Aorta (tissue), 1 donor: ENCODE results near the gene DCLRE1C.

DNA sequence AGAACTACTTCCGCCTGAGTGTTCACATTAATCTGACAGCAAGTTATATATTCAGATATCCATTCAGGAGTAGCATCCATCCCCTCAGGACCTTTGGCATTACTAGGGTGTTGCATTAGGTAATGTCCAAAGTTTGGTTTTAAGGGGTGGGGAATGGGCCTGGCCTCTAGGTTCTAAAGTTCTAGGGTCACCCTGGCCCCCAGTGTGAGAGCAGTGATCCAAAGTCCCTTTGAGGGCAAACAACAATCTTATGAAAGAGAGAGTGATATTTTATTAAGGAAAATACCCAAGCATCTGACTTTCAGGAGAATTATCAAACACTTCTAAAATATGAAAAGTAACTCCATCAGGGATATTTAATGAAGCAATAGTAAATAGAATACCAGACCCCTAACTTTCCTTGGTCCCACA is 12.3 kb downstream of the MCM10 start:
- PRO-cap: no peak

DNA sequence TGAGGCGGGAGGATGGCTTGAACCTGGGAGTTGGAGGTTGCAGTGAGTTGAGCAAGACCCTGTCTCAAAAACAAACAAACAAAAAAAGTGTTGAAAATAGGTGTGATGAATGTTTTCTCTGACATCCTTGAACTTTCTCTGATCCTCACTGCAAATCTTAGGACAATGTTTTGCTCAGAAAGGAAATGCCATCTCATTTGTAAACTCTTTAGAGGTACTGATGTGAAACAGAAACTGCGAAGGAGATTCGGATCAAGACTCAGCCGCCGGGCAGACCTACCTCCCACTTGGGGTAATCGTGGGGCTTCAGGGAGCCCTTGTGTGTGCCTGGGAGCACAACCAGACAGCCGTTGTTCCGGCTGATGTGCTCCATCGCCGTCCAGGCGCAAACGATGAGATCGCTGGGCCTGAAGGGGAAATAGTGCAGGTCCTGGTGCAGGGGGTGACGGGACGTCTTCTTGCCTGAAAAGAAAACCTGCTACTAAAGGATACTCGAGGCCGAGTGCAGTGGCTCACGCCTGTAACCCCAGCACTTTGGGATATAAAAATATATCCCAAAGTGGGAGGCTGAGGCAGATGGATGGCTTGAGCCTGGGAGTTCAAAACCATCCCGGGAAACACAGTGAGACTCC is 11.7 kb downstream of the PHYH start:
- PRO-cap: no peak

DNA sequence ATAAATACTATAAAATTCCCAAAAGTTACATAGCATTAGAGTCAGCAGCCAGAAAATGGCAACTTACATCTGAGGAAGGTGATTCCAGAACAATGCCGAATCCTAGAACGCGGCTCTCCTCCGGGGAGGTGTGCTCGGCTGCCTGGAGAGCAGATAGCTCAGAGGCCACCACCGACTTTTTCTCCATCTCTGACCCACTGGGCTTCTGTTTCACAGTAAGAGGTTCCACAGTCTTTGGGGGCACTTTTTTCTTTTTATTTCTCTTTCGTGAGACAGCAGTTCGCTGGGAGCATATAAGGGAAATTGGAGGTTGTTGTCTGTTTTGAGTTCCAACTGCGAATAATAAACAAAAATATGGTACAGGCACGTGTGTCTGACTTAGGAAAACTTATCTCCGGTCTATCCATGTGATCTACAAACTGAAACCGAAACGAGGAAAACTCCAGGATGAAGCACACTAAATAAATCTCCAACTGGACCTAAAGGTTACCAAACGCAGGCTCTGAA is 36.2 kb downstream of the BEND7 start:
- PRO-cap: no peak

DNA sequence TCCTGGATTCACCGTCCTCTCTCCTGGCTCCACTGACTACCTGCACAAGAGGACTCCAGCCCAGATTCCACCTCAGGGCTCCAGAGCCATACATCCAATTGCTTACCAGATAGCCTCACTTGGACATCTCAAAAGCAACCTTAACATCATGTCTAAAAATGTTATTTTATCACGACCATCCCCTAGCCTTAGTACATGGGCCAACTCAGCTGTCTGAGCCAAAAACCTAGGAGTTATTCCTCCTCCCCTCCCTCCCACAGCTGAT is 15.6 kb downstream of the BEND7 start:
- PRO-cap: no peak

DNA sequence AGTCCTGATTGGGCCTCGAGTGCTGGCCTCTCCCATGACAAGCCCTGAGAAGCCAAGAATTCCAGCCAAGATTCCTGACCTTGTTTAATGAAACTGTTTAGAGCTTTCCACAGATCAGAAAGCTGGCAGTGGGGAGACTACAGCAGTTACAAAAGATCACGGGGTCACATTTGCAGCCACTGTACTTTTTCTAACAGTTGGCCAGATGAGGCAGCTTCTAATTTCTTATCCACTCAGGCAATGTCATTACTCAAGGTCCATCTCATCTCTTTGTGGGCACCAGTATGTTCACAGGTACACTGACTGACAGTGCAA is 250.6 kb downstream of the PRPF18 start:
- PRO-cap: no peak

DNA sequence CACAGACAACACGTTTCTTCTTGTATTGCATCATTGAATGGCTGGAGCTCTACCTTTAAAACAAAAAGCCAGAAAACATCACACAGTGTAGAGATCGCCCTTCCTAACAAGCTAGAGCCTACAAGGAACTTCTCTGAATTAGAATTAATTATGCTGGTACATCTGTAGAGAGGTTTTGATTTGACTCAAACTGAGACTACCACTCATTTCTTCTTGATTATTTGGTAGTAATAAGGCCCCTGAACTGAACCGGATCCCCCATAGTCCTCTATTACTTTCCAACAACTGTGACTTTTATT is 300.2 kb downstream of the PRPF18 start:
- PRO-cap: no peak

DNA sequence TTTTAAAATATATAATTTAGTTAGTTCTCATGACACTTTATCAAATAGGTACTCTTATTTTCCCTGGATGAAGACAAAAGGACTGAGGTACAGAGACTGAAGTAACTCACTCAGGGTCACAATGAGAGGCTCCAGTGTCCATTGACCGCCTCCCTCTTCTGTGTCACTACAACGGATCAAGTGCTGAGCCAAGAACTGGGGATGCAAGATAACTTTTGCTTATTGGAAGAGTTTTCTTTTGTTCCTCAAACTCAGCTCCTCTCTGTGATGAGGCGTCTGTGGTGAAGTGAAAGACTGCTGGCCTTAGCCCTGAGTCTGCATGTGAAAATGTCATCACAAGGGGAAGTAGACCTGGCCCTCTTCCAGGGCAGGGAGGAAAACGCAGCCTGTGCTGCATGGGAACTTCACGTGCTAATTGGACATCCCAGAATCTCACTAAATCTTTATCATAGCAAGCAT is 314.9 kb downstream of the FRMD4A start:
- PRO-cap: no peak

- PRO-cap: no peak
Measured at GRCh38 chr10:14056809-14057221, 273.9 kb downstream of the FRMD4A start.

GRCh38 chr10:14153455-14154118 is 177.1 kb downstream of the FRMD4A start:
- PRO-cap: no peak

DNA sequence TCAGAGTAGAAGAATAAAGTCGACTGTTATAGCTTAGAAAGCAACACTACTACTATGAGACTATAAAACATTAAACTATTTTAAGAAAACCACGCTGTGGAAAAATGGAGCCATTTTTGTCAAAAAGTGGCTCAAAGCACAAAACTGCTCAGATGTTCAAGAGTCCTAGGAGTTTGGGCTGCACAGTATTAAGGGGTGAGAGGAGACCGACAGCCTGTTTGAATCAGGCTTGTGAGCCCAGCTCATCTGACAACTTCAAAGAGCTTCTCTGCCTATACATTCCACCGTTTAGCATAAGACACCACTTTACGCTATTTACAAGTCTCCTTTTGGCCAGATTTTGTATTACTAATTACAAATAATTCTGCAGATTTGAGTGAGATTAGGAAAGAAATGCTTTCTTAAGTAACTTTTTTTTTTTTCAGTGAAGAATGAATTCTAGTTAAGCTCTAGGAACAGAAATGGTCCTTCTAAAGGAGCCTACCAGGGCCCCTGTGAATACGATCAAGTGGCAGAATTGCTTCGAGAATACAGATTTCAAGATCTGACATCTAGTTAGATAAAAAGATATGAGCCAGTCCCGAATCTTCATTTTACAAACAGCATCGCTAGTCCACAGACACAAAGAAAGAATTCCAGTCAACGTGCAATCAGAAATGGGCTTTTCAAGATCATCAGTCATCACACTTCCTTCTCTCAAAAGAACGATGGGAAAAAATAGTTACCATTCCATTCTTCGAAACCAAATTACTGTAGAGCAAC is 188.2 kb upstream of the FRMD4A start:
- PRO-cap: no peak

GRCh38 chr10:14528168-14528916 is 197.6 kb upstream of the FRMD4A start:
- PRO-cap: no peak

DNA sequence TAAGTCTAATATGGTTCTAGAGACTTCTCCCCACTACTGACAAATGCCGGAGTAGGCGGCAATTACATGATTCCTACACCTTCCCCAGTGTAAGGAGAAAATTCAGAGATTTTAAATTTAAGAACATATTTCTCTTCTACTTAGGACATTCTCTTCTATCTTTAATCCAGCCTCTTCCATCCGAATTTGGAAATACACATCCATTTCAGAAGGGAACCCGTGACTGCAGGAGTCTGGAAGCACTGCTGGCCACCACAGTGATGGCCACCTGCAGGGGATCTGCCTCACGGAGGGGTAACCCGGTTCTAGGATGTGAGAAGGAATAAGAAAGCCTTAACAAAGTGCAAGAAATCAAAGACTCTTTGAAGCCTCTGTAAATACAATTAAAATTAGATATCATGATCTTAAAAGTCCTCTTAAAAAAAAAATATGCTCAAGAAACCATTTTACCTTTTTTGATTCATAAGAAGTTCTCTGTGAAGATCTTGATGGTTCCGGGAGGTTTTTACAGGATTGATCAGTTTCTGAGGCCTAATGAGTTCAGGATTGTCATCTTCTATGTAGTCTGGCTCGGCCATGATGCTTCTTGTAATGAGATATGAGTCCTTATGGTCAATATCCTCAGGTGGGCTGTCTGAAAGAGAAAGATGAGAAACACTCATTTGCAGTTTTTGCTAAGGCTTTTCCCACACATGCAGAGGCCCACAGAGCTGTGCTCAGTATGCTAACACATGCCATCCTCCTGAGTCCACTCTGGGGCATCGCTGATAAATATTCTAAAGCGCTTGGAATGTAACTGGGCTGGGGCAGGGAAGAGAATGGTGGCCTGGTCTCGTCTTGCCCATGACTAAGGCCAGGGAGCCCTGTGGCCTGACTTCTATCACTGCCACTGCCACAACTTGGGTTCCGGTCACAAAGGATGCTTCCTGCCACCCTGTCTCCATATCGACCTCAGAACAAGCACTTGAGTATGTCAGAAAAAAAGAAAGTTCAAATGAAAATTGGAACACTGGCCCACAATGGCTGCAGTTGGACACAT is 199.5 kb upstream of the FRMD4A start:
- PRO-cap: no peak

DNA sequence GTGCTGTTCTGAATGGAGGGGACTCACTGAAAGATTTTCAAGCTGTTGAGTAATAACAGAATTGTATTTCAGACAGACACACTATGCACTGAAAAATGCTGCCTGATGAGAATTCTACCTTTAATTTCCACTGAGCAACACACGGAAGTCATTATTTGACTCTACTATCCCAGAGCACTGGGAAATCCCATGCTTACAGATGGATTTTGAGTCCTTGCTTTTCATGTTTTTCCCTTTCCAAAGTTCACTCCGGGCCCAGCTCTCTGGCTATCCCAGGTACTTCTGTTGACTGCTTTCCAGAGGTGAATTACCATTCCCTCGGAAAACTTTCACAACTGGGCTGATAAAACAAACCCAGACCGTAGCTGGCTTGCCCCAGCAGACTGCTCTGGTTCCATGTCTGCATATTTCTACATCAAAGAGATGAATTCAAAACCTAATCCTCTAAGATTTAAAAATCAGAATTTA is 205.0 kb upstream of the FRMD4A start:
- PRO-cap: no peak

- PRO-cap: no peak
Measured at GRCh38 chr10:14559059-14559418, 215.7 kb downstream of the FAM107B start.

DNA sequence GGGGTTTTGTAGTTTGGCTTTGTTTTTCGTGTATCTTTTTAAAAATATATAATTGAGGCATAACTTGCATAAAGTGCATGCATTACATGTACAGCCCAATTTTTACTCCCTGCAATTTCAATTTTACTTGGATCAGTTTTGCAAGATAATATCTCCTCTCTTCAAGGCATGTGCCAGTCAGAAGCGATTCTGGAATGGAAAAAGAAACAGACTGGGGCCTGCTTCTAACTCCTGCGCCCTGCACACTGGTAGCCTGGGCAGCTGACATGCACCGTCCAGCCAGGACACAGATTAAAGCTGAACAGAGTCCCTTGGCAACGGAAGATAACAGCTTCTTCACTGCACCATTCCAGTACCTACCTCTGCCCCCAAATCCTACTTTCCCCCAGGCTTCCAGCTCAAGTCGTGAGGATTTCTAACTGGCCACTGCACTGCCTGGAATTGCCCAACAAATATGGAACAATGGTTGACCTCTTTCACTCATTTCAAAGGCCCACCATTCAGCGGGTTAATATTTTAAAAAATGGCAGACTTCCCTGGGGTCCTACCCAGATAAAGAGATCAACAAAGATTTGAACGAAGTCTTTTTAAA is 182.1 kb downstream of the FAM107B start:
- PRO-cap: no peak

DNA sequence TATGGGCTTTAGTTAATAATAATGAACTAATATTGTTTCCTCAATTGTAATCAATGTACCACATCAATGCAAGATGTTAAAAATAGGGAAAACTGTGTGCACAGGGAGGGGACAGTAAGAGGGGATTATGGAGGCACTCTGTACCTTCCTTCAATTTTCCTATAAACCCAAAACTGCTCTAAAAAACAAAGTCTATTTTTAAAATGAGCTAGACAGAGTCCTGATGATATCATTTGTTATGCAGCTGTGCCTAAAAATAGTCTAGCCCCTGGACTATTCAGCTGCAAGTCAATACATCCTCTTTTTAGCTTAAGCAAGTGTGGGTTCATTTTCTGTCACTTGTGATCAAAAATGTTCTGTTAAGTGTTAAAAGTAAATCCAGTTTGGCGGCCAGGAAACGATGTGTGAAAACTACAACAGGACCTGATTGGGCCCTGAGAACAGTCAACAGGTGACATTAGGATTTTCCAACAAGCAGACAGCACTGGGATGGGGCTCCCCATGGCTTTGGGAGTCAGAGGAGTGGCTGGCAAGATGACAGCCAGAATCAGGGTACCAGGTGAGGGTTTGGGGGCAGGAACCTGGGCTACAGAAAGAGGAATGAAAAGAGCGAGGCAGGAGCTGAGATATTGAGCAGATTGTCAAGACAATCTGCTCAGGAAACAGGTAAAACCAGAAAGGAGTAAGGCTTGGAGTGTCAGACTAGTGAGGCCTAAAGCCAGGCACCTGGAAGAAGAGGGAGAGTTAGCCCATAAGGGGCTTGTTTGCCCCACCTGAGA is 33.9 kb downstream of the FAM107B start:
- PRO-cap: no peak

DNA sequence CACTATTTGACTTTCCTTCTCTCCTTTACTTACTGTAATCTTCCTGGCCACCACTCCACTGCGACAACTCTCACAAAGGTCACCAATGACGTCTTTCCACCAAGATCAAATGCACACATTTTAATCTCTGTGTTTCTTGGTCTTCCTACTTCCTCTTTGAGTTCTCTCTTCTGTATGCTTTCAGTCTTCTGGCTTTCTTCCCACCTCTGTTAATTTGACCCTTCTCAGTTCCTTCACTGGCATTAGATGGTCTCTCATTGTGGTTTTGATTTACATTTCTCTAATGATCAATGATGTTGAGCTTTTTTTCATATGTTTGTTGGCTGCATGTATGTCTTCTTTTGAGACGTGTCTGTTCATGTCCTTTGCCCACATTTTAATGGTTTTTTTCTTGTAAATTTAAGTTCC is 31.9 kb downstream of the FAM107B start:
- PRO-cap: no peak

- PRO-cap: bidirectional peak, plus-strand start at chr10:14954153, minus-strand start at chr10:14954096
Measured at GRCh38 chr10:14953971-14954715, at the start of gene DCLRE1C. TSS of gene DCLRE1C (minus strand) at chr10:14954096.

DNA sequence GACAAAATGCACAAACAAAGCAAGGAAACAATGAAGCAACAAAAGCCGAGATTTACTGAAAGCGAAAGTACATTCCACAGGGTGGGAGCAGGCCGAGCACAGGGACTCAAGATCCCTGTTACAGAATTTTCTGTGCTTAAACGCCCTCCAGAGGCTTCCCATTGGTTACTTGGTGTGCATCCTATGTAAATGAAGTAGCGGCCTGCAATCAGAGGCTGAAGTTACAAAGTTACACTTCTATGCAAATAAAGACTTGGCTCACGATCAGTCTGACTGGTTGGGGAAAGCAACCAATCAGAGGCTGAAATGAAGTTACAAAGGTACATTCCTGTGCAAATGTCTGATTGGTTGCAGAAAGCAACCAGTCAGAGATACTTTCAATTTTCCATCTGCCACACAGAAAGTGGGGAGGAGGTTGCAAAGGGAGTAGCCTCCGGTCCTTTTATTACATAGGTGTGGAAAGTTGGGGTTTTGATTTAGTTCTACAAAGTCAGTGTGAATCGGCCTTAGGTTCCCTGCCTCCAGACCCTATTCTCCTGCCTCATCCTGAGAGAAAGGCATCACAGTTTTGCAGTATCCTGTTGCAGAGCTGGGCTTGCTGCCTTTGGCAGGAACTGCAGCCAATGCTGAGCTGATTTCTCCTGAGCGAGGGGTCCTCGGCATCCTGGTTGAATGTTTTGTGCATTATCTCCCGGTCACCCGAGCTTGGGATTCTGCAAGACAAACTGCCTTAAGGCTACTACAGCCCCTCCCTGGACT is 3.9 kb downstream of the ACBD7 start:
- PRO-cap: no peak

- PRO-cap: no peak
Measured at GRCh38 chr10:15231300-15231770, 62.8 kb upstream of the NMT2 start.